ENCODE measurements around the genes CEACAM1, PSG8, PSG11, CD177, KCNN4, LYPD5 and ZNF225.

DNA sequence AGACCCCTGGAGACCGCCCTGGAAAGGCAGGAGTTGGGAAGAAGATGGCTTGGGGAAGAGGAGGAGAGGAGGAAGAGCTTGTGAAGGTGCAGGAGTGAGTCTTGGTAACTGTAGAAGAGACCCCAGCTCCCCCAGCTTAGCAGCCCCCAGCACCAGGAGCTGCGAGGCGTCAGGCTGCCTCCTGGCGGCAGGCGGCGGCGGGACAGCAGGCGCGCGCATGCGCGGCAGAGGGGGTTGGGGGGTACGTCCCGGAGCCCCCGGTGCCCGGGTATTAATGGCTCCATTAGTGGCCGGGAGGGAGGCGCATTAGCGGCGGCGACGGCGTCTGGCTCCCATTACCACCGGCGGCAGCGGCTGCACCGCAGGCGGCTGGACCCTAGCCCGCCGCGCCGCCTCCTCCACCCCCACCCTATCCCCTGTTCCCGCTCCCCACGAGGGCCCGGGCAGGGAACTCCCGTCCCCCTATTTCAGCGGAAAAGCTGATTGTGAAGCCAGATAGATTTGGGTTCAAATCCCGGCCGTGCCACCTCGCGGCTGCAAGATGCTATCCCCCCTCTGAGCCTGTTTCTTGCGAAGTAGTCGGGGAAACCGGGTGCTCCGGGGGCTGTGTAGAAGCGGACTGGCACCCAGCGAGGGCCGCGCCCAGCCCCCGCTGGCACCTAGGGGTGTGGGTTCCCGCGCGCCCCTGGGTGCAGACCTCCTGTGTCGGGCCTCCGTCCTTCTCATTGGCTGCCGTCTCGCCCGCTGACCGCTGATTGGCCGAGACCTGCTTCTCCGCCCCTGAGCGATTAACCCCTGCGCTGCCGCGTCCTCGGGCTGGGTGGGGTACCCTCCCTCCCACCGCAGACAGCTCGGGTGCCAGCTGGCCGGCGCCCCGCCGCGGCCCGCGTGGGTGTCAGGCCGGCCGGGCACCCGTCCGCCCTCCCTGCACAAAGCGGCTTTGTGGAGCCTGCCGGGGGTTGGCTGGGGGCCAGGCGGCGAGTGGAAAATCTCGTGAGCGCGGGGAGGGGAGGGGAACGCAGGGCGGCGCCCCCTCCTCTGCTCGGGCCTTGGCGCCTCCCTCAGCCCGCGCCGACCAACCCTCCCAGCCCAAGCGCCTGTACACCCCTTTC lies 11.1 kb downstream of the CIC start:
- CAGE, long polyA plus RNA = no peak
- RRBS = 1% methylated on average over 29 of the region's 95 CpGs

DNA sequence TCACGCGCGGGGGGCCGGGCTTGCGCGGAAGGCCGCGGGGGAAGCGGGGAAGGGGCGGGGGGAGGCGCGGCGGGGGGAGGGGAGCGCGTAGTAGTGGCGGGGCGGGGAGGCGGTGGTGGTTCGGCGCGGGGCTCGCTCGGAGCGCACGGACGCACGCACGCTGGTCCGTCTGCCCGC lies 14.8 kb downstream of the CIC start:
- CAGE, long polyA plus RNA = no peak
- RRBS = 3% methylated on average over 4 of the region's 30 CpGs

DNA sequence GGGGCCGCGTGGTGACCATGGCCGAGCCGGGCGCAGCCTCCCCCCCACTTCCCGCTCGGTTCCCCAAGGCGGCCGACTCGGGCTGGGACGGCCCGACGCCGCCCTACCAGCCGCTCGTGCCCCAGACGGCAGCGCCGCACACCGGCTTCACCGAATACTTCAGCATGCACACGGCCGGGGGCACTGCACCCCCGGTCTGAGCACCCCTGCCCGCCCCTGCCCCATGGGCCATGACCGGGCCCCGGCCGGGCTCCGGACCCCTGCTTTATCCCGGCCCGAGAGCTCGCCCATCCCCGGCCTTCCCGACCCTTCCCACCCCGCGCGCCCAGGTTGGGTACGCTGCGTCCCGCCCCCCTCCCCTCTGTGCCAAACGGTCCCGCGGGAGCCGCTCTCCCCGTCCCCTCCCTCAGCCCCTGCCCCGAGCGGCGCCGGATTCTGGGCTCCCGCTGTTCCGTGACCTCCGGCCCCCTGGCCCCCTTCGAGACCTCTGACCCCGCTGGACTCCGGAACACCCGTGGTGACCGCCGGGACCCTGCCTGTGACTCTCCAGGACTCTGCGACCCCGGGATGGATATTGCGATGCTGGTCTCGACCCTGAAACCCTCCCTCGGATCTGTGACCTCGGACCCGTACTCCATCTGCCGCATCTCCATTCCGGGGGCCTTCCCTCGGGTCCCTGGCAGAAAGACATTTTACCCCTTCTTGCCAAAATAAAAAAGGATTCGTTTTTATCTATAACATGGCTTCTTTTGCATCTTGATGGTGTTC lies 924 bp upstream of the MEGF8 start:
- CAGE, long polyA plus RNA = no peak
- RRBS = 5% methylated on average over 27 of the region's 69 CpGs

DNA sequence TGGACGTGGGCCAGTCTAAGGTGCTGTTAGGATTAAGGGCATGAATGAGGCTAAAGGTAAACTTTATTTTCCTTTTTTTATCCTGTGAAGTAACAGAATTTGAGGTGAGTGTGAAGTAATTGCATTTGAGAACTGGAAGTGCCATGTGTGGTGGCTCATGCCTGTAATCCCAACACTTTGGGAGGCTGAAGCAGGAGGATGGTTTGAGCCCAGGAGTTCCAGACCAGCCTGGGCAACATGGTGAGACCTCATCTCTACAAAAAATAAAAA lies 7.9 kb upstream of the CXCL17 start:
- CAGE, long polyA plus RNA = no peak
- RRBS = no CpG with 5 or more reads among the region's 1 CpG

DNA sequence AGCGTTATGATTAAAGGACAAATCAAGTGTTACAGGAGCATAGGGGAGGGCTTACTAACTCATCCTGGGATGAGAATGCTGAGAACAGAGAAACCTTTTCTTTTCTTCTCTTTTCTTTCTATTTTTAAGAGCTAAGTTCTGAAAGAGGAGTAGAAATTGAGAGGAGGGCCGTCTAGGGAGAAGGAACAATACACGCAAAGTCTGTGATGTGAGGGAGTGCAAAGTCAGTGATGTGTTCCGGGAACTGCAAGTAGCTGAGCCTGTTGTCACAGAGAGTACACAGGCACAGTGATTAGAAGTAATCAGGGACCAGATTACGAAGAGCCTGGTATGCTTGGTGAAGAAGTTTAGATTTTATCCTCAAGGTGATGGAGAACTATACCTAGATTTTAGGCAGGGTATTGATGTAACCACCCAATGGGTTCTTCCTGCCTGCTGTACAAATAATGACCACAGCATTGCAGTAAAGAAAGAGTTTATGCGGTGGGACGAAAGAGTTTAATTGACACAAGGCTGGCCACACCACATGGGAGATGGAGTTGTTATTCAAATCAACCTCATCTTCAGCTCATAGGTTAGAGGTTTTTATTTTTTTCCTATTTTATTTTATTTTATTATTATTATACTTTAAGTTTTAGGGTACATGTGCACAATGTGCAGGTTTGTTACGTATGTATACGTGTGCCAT lies 32.1 kb upstream of the CXCL17 start:
- CAGE, long polyA plus RNA = no peak
- RRBS = no CpG with 5 or more reads among the region's 9 CpGs

GRCh38 chr19:42528141-42529124 lies at the start of gene CEACAM1:
CEACAM1 (minus strand) TSS chr19:42528481.
- CAGE, long polyA plus RNA = no peak
- RRBS = no CpG with 5 or more reads among the region's 8 CpGs

- CAGE, long polyA plus RNA = no peak
- RRBS = no CpG with 5 or more reads among the region's 4 CpGs
Measured at GRCh38 chr19:42765424-42765900, at the start of gene PSG8. PSG8 (minus strand) TSS chr19:42765678.

DNA sequence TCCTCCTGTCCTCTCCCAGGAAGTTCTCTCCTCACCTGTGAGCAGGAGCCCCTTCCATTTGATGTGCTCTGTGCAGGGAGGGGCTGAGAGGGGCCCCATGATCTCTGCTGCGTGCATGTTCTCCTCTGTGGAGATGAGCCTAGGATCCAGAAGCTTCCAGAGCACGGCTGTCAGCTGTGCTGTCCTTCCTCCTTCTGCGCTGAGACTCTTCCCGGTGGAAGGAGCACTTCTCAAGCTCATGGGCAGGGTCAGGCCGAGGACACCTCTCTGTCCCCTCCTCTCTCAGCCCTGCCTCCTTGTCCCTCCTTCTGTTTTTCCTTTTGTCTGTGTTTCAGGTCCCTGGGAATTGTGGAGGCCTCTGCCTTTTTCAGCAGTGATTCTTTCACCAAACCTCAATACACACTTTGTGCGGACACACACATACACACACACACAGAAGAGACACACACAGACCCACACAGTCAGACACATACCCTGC lies at the start of gene PSG11:
TSS of gene PSG11 (minus strand) at position 196 of the 478 bp plus-strand sequence.
- CAGE, long polyA plus RNA = no peak
- RRBS = no CpG with 5 or more reads among the region's 6 CpGs

DNA sequence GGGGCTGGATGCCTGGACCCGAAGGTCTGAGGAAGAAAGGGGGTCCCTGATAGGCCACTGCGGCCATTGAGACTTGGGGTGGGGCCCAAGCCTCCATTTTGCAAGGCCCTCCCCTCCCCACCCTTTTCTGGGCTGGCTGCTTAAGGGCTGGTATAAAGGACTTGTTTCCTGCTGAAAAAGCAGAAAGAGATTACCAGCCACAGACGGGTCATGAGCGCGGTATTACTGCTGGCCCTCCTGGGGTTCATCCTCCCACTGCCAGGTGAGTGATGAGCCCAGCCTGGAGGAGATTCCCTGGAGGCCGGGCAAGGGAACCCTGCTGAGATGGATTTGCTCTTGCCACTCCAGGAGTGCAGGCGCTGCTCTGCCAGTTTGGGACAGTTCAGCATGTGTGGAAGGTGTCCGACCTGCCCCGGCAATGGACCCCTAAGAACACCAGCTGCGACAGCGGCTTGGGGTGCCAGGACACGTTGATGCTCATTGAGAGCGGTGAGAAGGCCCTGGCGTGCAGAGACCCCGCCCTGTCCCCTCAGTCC lies at the start of gene CD177:
TSS of gene CD177 (plus strand) at position 182 of the 536 bp plus-strand sequence.
- CAGE, long polyA plus RNA = no peak
- RRBS = 14% methylated on average over 3 of the region's 15 CpGs

GRCh38 chr19:43503760-43504035 lies 848 bp downstream of the PHLDB3 start:
- CAGE, long polyA plus RNA = no peak
- RRBS = under 1% methylated on average over 2 of the region's 19 CpGs

- CAGE, long polyA plus RNA = no peak
- RRBS = no CpG with 5 or more reads among the region's 11 CpGs
Measured at GRCh38 chr19:43525241-43525893, 1.6 kb downstream of the ETHE1 start.

GRCh38 chr19:43574306-43574810 lies 969 bp downstream of the XRCC1 start:
- CAGE, long polyA plus RNA = no peak
- RRBS = no CpG with 5 or more reads among the region's 6 CpGs

GRCh38 chr19:43656357-43656903 lies 13.5 kb downstream of the PLAUR start:
- CAGE, long polyA plus RNA = no peak
- RRBS = 88% methylated on average over 1 of the region's 6 CpGs

- CAGE, long polyA plus RNA = no peak
- RRBS = 30% methylated on average over 4 of the region's 25 CpGs
Measured at GRCh38 chr19:43780431-43781698, at the start of gene KCNN4. KCNN4 (minus strand) TSS chr19:43780973.

- CAGE, long polyA plus RNA = no peak
- RRBS = no CpG with 5 or more reads among the region's 7 CpGs
Measured at GRCh38 chr19:43802310-43802718, at the start of gene LYPD5. LYPD5 (minus strand) TSS chr19:43802447.

- CAGE, long polyA plus RNA = no peak
- RRBS = no CpG with 5 or more reads among the region's 9 CpGs
Measured at GRCh38 chr19:44106572-44107106, 6.6 kb upstream of the ZNF225 start.

DNA sequence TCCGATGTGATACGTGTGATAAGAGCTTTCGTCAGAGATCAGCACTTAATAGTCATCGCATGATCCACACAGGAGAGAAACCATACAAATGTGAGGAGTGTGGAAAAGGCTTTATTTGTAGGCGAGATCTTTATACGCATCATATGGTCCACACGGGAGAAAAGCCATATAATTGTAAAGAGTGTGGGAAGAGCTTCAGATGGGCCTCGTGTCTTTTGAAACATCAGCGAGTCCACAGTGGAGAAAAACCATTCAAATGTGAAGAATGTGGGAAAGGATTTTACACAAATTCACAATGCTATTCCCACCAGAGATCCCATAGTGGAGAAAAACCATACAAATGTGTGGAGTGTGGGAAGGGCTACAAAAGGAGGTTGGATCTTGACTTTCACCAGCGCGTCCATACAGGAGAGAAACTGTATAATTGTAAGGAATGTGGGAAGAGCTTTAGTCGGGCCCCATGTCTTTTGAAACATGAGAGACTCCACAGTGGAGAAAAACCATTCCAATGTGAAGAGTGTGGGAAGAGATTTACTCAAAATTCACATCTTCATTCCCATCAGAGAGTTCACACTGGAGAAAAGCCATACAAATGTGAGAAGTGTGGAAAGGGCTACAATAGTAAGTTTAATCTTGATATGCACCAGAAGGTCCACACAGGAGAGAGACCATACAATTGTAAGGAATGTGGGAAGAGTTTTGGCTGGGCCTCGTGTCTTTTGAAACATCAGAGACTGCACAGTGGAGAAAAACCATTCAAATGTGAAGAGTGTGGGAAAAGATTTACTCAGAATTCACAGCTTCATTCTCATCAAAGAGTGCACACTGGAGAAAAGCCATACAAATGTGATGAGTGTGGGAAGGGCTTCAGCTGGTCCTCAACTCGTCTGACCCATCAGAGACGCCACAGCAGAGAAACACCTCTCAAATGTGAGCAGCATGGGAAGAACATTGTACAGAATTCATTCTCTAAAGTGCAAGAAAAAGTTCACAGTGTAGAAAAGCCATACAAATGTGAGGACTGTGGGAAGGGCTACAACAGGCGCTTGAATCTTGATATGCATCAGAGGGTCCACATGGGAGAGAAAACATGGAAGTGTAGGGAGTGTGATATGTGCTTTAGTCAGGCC lies 5.7 kb upstream of the ZNF225 start:
- CAGE, long polyA plus RNA = no peak
- RRBS = no CpG with 5 or more reads among the region's 16 CpGs

DNA sequence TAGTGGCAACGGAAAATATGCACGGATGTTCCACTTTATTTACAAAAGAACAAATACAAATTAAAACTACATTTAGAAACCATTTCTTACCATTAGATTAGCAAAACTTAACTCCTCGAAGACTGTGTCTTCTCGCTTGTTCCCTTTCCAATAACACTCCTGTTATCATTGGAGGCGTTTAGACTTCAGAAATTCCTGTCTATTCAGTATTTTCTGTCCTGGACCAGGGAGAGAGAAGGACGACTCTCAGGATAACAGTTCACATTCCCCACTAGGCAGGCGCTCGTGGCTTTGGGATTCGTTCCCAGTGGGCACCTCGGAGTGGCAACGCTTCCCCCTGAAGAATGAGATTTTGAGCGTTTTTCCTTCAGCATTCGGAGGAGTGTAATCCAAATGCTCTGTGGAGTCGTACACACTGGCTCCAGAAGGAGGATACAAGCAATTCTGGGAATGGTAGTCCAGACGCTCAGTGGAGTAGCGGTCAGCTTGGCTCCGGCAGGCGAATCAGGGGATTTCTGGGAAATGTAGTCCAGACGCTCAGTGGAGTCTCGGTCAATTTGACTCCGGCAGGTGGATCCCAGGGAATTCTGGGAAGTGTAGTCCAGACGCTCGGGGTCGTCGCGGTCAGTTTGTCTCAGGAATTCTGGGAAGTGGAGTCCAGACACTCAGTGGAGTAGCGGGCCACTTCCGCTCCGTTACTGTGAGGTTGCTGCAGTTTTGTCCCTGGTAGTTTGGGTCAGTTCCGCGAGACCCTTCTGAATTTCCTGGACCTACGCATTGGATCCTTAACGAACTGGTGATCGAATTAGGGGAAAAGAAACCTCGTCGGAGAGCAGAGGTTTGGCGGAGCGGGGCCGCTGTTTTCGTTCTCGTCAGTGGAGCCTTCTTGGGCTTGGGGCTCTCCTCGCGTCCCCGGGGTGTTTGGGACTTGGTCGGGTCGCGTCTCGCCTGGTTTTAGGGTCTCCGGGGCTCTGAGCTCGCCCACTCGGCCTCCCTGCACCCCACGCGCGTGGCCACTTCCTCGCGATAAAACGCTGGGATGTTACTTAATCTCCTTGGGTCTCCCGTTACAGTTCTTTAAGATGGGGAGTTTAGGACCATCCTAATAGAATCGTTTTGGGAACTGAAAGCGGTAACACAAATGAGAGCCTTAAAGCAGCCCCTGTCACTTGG lies at the start of gene ZNF225:
TSS of gene ZNF225 (plus strand) at position 668 of the 1,173 bp plus-strand sequence.
- CAGE, long polyA plus RNA = no peak
- RRBS = 1% methylated on average over 8 of the region's 60 CpGs

GRCh38 chr19:44235500-44236261 lies 23.3 kb downstream of the ZNF227 start:
- CAGE, long polyA plus RNA = no peak
- RRBS = no CpG with 5 or more reads among the region's 10 CpGs

DNA sequence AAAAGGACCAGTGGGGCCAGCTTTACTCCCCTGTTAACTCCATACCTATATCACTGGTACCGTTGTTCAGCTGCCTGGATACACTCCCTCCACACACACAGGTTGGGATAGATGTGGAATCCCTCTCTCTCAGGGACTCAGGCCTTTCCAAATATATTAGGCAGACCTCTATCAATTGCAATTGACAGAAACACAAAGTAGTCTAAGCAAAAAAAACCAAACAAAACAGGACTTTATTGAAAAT lies 13.3 kb upstream of the CEACAM19 start:
- CAGE, long polyA plus RNA = no peak
- RRBS = no CpG with 5 or more reads among the region's 1 CpG